ENCODE measurements around a stretch of chr5.

GRCh38 chr5:108381064-108381583, 774 bp downstream of the FBXL17 start:
- PRO-cap = bidirectional peak, plus-strand start at chr5:108381358, minus-strand start at chr5:108381373; bidirectional peak, plus-strand start at chr5:108381517, minus-strand start at chr5:108381437
- RAMPAGE, long total RNA = no peak

- PRO-cap = unidirectional peak, minus-strand start at chr5:108728932
- RAMPAGE, long total RNA = no peak
These were observed 18.8 kb upstream of the FER start for GRCh38 chr5:108728841-108729327.

DNA sequence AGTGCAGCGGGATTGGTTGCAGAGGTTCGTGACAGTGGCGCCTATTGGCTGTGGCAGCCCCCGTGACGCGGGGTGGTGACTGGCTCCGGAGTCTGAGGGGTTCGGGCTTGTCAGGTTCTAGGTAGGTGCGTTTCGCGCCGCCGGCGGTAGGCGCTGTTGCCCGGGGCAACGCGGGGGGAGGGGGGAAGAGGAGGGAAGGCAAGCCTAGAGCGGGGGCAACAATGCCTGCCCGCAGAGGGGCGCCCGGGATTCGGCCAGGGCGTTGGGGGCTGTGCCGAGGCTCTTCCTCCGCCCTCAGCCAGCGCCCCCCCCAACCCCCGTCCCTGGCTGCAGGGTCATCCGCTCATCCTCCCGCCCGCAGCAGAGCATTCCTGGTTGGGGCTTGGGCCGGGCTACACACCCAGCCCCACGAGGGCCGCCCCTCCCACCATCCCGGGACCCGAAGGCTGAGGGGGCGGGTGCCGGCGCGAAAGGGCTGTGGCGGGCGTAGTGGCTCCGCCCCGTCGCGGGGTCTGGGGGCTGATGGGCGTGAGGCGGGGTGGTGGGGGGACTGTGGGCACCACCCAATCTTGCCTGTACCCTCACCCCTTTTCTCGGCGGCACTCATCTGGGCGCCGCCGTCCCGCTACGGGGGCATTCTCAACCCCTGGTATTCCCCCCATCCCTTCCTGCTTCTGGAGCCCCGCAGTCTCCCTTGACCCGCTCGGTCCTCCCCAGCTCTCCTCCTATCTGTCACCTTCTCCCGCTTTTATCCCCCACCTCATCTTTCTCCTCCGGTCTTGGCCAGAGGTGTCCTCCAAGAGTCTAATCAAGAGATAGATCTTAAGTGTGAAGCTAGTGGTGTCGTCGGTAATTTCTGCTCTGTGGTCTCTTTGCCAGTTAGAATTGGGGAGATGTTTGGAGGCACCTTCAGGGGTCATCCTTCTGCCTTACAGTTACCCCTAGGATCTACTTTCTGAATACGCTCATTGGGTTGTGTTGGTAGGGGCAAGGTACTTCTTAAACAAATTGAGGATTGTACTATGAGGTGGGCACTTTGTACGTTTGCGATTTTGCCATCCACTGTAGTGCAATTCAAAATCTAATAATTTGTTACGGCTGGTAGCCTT, 1.5 kb downstream of the FER start:
- PRO-cap = bidirectional peak, plus-strand start at position 113 of the sequence, minus-strand start outside the sequence; bidirectional peak, plus-strand start at position 368 of the sequence, minus-strand start at position 310 of the sequence
- RAMPAGE, long total RNA = start-site peak on the plus strand centred at position 86 of the sequence, 49 bp wide, 1,490 and 700 reads in 2 replicates

- PRO-cap = no peak
- RAMPAGE, long total RNA = no peak
These were observed 79.0 kb downstream of the PJA2 start for GRCh38 chr5:109330803-109331219.

DNA sequence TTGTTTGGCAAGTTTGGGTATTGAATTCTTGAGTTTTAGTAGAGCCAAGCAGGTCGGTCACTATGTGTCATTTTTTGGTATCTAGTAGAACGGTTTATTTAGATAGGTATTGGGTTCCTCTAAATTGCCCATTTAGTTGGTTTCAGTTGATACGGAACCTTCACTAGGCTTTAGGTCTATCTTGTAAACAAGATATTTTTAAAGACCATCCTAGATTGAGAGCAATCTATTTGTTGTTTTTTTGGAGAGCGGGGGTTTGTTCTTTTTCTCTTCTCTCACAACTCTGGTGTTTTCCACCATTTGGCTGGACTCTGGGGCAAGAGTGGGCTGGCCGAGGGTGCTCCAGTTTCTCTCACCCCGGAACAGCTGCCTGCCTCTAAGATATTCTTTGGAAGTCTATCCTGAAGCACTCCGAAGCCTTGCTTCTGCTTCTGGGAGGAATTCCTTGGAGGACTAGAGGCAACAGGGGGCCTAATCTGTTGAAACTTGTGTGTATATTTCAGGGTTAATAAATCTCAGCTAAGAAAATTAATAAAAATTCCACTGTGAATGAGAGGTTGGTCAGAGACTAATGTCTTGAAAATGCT, 3.7 kb downstream of the MAN2A1 start:
- PRO-cap = no peak
- RAMPAGE, long total RNA = no peak

GRCh38 chr5:109857409-109858061, 167.8 kb downstream of the MAN2A1 start:
- PRO-cap = unidirectional peak, minus-strand start at chr5:109857529
- RAMPAGE, long total RNA = no peak

GRCh38 chr5:109867423-109868169, 177.9 kb downstream of the MAN2A1 start:
- PRO-cap = no peak
- RAMPAGE, long total RNA = no peak

DNA sequence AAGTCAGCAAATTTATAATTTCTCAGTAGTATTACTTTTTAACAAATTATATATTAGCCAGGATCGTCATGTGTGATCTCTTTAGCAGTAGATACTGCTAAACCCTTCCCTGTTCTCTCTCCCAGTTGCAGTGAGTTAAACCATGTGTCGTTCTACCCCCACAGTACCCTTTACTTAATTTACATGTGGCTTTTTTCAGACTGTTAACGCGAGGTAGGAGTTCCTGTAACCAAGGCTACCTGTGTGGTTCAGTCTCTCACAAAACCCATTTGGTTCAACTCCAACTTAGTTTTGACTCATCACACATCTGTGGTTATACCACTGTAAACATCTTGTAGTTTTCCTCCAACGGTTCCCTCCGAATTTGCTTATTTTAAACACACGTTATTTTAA, 13.4 kb downstream of the SLC25A46 start:
- PRO-cap = no peak
- RAMPAGE, long total RNA = no peak

DNA sequence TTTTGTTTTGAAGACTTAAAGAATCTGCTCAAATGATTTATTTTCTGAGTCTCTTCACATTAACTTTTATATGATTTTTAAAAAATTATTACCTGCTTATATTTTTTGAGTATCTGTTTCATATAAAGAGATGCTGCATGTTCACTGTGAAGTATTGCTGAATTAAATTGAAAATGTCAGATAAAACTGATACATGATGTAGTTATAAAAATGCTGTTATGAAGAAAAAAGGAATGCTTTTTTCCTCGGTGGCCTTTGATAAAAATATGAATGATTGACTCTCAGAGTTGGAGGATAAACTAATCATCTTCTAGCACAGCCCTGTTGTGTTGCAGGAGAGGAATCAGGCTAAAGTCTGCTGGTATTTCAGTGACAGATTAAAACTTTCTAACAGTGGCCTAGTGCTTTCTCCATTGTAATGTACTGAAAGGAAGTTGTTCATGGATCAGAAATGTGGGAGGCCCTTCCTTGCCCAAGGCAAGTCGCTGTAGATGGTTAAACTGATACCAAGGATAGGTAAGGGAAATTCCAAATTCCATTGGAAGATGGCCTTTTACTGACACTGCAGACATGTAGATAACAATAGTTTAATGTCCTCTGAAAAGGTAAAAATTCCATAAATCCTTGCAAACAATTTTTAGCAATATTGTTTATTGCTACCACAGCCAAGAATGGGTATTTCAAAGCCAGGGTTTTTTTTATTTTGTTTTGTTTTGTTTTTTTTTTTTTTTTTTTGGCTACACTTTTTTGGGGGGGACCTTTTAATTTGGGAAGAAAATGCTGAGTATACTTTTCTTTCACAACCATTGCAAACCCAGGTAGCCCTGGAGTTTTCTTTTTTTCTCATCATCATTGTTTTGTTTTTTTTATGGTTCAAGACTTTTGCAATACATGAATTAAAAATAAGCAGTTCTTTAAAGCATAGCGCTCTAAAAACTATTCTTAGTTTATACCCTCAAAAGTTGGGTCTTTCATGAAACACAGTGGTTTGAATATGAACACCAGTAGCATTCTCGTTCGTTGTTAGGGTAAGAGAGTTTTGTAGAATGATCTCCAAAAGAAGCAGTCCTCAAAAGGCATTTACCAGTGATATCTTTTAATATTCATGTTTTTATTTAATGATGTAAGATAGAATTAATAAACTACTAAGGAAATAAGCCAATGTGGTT, 35.4 kb downstream of the WDR36 start:
- PRO-cap = no peak
- RAMPAGE, long total RNA = no peak

DNA sequence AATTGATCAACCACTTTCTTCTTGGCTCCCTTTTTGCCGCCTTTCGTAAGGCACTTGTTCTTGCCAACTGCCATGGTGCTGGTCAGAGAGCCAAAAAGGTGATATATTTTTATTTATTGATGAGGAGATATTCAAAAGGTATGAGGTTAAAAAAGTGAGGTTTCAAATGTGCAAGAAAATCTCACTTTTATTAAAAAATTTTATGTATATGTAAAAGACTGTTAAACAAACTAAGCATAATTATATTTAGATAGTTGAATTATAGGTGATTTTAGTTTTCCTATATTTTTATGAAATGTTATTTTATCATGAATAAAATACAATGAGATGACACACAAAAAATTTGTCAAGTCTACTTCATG, 31.2 kb upstream of the CAMK4 start:
- PRO-cap = unidirectional peak, minus-strand start at position 99 of the sequence
- RAMPAGE, long total RNA = no peak

- PRO-cap = no peak
- RAMPAGE, long total RNA = no peak
These were observed 8.3 kb downstream of the CAMK4 start for GRCh38 chr5:111232510-111232929.

DNA sequence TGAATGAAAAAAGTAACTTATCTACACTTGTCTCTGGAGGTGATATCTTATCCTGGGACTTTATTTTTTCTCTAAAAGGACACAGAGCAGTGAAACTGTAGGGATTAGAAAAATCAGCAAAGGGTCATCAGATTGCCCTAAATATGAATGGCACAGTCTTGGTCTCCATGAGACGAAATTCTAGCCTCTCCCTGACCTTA, 120.2 kb upstream of the STARD4 start:
- PRO-cap = no peak
- RAMPAGE, long total RNA = no peak

GRCh38 chr5:111771923-111772365, 14.9 kb upstream of the NREP start:
- PRO-cap = no peak
- RAMPAGE, long total RNA = no peak

DNA sequence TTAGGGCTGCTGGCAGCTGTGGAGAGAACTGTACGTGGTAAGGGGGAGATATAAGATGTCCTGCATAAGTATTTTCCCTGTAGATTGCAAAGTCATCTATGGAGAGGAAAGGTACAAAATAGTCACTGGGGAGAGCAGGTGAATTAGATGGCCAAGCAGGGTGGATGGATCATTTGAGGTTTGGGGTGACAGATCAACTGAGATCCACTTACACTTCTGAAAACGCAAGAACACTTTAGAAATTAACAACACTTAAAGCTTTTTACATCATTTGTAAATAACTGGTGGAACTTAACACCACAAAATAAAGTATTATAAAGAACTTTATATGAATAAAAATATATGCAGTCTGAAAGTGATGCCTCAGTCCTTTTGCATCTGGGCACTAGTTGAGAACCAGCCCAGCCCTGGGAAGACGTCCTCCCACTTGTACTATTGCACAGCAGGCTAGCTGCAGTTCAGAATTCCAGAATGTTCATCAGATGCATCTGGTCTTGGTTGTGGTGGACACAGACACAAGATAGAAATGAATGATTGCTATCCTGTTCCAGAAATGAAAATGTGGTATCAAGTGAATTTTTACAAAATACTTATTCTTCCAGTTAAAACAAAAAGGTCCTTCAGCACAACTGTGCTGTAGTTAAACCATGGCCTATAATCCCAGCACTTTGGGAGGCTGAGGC, 255.0 kb downstream of the EPB41L4A start:
- PRO-cap = no peak
- RAMPAGE, long total RNA = no peak

GRCh38 chr5:112165718-112166236, 253.3 kb downstream of the EPB41L4A start:
- PRO-cap = no peak
- RAMPAGE, long total RNA = no peak

DNA sequence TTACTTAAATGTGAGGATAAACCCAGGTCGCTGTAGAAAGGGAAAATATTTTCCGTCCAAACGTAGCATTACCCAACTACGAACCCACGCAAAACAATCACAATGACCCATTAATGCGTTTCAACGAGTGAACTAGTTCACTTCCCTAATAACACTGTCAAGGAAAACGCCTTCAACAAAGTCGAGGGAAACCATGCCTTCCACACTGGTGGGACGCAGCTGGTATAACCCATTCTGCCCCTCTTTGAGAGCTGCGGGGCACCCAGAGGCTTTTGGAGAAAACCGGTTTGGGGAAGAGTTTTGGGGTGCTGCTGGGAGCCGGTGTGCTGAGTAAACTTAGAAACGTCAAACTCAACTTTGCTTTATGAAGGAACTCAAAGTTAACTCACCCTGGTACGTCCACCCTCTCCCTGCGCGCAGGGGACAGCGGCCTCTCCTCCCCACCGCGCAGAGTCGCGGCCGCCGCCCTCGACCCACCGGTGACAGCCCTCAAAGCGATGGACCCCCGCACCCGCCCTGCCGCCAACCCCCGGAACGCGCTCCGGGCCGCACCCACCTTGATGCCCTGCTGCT, 606 bp downstream of the EPB41L4A start:
- PRO-cap = no peak
- RAMPAGE, long total RNA = no peak

DNA sequence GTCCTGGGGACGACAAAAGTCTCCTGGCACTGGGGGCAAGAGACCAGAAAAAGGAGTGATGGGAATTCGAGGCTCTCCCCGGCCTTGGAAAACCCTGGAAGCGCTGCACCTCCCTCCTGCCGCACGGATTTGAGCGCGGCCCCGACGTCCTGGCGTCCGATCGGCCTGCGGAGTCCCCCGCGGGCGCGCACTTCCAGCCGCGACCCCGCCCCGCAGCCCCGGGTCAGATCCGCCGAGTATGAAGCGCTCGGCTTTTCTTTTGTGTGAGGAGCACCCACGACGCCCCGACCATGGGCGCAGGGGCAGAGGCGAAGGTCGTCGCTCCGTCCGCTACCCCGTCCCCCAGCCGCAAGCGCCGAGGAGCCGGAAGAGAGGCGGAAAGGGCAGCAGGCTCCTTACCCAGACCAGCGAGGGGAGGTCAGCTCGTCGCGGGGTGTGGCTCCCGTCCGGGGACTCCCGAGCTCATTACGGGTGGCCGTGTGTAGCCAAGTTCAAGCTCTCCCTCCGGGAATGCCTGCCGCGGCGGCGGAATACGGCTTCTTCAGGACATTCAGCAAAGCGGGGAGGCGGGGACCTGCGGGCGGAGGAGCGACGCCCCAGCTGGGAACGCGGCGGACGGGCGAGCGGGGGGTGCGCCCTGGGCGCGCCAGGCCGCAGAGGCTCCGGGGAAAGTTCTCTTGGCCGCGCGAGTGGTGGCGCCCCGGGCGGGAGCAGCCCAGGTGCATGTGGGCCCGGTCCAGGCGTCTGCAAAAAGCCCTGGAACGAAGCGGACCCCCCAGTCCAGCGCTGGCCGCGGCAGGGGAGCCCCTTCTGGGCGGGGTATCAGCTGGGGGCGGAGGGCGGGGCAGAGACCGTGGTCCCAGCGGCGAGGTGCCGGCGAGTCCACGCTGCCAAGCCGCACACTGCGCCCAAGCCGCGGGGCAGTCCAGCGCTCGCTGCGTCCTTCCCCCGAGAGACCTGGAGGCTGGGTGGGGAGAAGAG, 573 bp upstream of the EPB41L4A start:
- PRO-cap = bidirectional peak, plus-strand start at position 226 of the sequence, minus-strand start at position 131 of the sequence; bidirectional peak, plus-strand start at position 615 of the sequence, minus-strand start at position 512 of the sequence
- RAMPAGE, long total RNA = no peak

DNA sequence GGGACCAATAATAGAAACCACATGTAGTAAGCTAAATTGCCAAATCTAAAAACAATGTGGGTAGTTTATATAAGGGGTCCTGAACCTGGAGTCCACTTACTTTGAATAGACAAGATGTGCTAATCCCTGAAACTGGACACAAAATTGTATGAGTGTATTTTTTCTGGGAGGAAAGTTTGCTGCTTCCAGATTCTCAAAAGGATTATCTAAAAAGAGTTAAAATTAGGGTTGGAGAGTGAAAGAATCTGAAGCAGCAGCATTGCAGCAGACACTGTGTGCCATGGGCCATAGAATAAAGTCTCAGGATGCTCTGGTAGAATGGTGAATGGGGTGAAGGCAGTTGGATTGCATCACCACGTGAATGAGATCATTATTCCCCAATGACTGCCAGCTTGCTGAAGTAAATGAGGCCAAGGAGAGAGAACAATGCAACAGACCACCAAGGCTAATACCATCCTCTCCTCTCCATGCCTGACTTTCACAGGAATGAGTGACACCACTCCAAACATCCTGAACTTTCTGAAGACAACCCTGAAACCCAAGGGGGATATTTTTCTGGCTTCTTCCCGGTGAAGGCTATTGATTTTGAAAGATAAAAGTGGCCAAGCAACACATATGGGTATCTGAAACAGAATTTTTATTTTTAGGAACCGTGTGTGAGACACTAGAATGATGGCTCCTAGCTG, 222.9 kb downstream of the DCP2 start:
- PRO-cap = no peak
- RAMPAGE, long total RNA = no peak

DNA sequence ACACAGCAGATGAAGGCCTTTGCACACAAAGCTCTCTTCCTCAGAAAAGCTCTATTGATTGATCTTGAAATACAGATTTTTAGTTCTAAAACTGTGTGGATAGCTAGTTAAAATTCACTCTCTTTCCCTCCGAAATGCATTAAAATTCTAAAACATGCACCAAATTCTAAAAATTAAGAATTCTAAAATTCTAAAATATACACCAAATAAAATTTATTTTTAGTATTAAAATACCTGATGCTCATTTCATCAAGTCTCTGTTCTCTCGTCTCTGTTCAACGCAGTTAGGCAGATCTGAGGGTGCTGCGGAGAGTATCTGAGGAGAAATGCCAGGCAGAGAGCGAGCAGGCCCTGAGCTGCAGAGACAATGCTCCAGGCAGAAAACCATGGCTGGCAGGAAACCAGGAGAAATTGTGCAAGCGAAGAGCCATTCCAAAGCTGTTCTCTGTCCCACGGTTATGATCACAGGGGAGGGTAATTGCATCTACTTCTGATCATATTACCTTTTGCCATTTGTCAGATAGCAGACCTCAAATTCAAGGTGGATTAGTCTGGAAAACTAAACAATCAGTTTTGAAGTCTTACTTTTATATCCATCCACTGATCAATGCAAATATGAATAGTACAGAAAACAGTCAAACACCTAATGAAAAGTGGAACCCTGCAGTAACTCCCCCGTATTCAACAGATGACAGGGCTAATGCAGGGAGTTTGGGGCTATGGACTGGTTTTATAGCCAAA, 227.9 kb downstream of the DCP2 start:
- PRO-cap = no peak
- RAMPAGE, long total RNA = no peak

DNA sequence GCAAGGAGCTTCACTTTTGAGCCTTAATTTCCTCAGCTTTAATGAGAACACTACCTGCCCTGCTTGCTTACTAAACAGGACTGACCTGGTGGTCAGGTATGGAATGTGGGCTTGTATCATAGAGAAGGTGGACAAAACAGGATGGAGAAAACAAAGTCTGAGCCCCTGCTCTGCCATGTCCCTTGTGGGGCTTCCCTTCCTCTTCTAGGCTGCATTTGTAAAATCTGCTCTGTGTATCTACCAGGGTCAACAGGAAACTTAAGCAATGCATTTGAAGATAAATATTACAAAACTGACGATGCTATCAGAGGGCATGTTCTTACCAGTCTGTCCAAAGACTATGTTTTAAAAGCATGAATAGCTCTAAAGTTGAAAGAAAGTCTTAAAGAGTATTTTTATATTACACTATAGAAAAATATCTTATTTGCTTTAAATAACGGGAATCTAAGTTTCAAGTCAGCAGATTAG, 228.7 kb downstream of the DCP2 start:
- PRO-cap = no peak
- RAMPAGE, long total RNA = no peak